Metanephros (tissue), 2 donors: ENCODE data around the gene BAMBI.

- RAMPAGE, long total RNA = no peak
Observed at GRCh38 chr10:26733669-26734701, 36.5 kb downstream of the PDSS1 start.

GRCh38 chr10:27046254-27046751 lies 54.0 kb downstream of the ANKRD26 start:
- RAMPAGE, long total RNA = no peak

- RAMPAGE, long total RNA = no peak
Observed at GRCh38 chr10:27063513-27064430, 36.5 kb downstream of the ANKRD26 start.

- RAMPAGE, long total RNA = no peak
Observed at GRCh38 chr10:28196613-28197342, 106.1 kb downstream of the MPP7 start.

DNA sequence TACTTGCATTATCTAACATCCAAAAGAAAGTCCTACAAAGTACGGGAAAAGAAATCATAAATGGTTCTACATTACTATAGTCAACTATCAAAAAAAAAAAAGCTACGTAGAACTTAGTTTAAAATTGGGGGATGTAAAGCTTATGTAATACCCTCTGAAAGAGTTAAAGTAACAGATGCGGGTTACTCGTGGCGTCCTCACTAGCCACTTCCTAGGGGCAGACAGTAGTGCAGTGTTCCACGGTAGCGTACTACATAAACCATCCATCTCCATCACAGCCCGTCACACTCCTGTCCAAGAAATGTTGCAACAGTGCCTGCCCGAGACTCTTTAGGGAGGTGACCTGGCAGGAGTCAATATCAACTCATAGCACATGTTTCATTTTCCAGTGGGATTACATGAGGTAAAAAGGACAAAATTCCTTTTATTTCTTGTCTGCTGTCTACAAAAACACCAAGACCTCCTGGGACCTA lies 100.1 kb downstream of the MPP7 start:
- RAMPAGE, long total RNA = no peak

DNA sequence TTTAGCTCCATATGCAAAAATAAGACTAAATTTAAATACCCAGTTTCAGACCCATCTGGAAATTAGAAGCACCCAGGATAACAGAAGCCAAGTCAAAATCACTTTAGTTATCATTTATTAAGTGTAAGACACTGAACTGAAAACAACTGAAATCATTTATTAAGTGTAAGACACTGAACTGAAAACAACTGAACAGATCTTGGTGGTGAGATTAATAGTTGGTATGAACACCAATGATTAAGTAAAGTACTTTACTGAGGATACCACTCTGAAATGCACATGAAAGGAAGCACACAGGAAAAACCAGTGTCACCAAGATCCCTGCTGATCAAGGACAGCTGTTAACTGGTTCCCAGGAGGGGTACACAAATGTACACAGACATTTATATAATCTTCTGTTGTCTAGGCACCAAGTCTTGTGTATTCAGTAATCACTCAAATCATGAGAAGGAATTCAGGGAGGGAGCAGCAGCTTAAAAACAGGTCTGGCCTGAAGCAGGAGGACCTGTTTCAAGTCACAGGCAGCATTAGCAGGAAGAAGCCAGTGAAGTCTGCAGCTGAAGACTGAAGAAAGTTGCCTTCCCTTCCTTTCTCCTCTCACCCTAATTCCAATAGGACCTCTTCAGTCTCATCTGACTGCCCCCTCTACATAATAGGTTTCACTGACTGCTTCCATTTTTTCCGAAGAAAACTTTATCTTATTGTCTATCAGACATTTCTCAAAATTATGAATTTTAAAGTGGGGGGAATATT lies 18.8 kb downstream of the MPP7 start:
- RAMPAGE, long total RNA = no peak

- RAMPAGE, long total RNA = no peak
Observed at GRCh38 chr10:28326926-28327377, 24.1 kb upstream of the MPP7 start.

GRCh38 chr10:28677097-28677677 lies at the start of gene BAMBI:
Gene BAMBI (plus strand): TSS chr10:28677521.
- RAMPAGE, long total RNA = no peak

DNA sequence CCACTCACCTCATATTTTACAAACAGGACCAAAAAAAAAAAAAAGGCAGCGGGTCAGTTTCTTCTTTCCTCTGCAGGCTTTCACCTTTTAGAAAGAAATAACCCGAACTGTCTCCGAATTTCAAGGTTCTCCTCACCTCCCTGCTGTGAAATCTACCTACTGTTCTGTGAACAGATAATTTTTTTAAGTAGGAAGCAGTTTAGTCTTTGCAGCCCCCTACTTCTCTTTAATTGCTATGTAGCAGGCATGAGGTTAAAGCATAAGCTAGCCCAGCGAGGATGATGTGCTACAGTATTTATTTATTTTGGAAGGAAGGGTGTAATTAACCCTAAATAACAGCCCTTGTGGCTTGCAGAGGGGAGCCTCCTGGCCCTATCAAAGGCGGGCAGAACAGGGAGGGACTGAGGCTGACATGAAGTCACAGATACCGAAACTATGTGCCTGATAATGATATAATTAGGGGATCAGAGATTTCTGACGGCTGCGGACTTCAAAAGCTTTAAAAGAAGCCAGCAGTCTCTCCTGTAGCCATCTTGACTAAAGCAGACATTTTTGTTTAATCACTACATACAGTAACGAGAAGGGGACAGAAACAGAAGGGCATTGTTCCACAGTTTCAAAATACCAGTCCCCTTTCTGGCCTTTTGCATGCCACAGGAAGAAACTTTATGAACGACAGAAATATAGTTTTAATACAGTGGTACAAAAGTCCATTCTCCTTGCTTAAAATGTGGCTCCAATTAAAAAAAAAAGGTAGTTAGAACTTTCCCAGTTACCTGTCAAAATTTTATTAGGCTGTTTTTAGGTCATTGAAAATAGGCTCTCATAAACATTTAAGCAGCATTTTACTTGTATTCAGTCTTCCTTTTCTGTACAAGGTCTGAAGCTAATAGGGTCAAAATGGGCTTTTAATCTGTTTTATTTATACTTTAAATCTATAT lies 1.7 kb downstream of the BAMBI start:
- RAMPAGE, long total RNA = no peak

DNA sequence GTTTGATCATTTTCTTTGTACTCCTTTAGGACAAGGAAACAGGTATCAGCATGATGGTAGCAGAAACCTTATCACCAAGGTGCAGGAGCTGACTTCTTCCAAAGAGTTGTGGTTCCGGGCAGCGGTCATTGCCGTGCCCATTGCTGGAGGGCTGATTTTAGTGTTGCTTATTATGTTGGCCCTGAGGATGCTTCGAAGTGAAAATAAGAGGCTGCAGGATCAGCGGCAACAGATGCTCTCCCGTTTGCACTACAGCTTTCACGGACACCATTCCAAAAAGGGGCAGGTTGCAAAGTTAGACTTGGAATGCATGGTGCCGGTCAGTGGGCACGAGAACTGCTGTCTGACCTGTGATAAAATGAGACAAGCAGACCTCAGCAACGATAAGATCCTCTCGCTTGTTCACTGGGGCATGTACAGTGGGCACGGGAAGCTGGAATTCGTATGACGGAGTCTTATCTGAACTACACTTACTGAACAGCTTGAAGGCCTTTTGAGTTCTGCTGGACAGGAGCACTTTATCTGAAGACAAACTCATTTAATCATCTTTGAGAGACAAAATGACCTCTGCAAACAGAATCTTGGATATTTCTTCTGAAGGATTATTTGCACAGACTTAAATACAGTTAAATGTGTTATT lies 4.8 kb downstream of the BAMBI start:
- RAMPAGE, long total RNA = no peak

DNA sequence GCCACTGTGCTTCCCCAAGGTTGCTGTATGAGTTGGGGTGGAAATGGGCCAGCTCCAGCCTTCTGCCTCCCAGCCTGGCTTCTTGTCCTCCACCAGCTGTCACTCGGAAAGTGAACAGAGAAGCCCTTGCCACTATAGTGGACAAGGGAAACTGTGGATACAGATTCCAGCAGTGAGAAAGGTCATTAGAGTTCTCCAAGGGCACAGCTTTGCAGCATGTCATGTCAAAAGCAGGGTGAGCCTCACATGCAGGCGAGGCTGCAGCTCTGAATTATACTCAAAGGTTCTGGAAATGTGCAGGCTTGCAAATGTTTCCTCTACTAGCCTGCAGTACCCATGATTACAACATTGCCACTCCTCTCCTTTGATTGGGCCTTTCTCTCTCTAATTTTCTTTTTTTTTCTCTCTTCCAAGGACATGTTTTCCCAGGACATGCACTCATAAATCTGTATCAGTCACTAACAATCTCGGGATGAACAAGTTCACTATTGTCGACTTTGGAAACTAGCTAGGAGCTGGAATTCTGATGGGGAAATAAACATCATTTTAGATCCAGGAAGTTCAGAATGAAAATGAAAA lies 33.1 kb downstream of the BAMBI start:
- RAMPAGE, long total RNA = no peak

DNA sequence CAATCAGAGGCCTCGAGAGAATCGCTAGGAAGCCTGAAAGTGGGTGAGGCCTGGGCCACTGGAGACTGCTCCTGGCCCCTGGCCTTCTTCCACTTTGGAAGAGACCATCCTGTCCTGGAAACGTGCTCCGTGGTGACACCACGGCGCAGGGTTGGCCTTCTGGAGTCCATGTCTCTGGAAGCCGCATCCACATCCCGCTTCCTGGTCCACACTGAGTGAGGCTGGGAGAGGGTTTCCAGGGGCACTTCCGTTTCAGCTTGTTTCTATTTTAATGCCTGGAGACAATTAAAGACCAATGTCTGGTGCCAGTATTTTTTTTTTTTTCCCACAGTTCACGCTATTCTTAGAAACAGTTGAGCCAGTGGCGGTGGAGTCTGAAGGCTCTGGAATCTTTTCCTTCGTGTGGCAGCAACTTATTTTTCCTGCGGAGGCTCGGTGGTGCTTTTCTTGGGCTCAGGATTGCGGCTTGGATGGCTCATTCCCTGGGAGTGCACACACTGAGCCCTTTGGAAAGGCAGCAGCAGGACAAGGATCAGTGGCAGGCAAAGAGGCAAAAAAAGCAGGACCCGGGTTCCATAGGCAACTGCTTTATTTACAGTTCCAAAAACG lies 202.6 kb downstream of the BAMBI start:
- RAMPAGE, long total RNA = no peak

DNA sequence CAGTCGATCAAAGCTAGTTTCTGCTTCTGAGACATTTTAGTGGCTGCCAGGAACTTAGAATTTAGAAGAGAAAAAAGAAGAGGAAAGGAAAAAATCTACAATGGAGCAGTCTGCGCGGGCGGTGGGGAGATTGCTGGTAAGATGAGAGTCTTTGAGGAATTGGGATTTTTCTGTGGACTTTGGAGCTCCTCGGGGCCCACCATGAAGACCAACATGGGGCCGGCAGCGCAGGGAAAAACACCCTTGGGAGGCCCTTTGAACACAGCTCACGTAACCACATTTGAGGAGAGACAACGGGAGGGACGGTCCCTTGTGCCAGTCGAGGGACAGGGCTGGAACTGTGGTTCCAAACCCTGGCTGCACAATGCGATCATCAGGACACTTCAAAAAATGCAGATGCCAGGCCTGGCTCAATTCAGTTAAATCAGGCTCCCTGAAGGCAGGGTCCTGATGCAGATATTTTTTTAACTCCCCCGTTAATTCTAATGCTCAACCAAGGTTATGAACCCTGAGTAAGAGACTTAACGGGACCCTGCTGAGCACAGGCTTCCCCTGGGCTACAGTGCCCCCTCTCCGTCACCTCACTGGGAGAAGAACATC lies 30.3 kb downstream of the LYZL1 start:
- RAMPAGE, long total RNA = no peak

- RAMPAGE, long total RNA = no peak
Observed at GRCh38 chr10:29324079-29324609, 35.3 kb downstream of the LYZL1 start.

DNA sequence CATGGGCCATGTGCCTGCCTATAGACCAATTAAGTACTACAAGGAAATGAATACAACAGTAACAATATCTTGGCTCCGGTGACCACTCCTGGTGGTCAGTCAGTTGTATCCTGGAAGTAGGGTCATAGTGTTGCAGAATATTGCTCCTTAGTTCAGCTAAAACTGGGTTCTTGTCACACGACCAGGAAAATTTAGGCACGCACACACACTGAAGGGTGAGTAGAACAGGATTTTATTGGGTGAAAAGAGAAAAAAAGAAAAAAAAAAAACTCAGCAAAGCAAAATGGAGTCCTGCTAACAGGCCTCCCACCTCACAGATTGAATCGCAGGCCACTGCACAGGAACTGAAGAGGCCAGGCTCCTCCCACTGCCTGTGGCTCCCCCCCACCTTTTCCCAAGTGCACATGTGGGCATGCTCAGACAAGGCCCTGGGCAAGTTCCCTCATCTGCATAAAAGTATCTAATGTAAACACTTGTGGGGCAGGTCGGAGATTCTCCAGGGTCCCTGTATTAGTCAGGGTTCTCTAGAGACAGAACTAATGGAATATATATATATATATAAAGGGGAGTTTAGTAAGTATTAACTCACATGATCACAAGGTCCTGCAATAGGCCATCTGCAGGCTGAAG lies 155.2 kb downstream of the LYZL1 start:
- RAMPAGE, long total RNA = no peak

DNA sequence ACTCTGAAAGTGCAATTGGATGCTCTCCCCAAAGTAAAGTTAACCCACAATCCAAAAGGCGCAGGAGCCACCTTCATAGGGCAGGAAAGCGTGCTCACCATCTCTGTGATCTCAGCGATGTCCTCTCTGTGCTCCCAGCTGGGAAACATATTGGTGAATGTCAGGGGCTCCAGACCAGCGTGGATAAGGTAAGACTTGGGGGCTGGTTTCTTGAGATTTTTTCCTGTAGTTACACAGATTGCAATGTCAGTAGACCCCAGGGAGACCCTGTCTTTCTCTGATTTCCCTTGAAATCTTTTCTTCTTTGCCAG lies 172.6 kb downstream of the SVIL start:
- RAMPAGE, long total RNA = no peak

DNA sequence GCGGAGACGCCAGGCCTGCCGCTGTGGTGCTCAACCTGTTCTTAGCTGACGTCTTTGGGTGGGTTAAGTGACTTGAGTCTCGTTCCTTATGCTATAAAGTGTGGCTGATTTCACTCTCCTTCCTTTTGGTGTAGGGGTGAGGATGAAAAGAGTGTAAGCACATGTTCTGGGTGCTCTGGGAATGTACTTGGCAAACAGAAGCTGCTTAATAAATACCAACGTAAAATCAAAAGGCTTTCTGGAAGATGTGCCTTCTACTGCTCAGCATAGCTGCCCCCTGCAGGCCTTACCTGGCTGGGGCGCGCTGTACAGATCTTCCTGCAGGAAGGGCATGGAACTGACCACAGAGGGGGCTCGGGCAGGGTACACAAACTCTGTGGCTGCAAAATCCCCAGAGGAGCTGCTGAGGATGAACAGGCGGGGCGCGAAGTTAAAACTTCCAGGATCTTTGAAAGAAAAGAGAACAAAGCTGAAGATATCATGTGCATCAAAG lies 169.4 kb downstream of the SVIL start:
- RAMPAGE, long total RNA = no peak

DNA sequence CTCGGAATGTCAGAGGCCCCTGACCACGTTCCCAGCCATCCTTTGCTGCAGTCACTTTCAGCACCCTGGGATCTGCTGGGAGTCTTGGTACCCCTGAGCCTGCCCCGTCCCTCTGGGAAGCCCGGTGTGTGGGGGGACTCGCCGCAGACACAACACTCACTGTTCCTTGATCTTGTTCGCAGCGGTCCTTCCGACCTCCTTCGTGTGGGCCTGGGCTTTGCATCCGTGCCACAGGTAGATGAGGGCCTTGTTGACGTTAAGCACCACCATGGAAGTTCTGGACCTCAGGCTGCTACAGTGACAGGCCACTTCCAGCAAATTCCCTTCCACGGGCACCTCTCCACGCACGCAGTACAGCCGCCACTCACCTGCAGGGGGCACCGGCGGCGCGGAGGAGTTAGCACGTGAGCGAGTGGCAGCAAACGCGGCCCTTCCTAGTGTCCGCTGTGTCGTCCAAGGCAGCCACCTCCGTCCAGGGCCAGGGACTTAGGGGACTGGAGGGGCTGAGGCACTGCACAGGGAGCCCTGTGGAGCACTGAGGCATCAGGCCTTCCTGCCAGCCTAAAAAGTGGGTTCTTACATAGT lies 164.6 kb downstream of the SVIL start:
- RAMPAGE, long total RNA = no peak

GRCh38 chr10:29484478-29484878 lies 150.3 kb downstream of the SVIL start:
- RAMPAGE, long total RNA = no peak

DNA sequence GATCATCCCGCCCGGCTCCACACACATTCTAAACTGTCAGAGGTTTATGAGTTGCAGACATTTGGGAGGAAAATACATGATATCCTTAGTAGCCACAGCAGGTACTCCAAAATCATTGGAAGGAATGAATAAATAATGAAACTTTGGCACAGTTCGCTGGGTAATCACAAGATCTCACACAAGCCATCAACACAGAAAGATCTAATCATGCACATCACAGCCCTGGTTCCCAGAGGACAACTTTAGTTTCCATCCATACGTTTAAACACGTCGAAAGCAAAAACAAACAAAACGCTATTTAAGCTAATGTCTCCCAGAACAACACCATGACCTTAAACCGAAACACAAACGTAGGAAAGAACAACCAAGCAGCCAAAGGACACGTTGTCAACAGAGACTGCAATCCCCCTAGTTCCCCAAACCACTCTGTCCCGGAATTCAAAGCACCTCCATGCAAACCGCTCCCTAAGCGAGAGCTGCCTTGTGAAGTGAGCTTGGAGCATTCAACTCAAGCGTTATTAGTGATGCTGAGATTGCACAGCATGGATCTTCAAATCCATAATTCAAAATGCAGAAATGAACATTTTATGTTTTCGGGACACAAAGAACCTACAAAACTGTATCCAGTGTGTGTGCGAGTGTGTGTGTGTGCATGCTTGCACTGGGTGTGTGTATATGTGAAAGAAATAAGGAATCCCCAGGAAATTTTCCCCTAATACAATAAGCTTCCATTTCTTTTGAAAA lies 12.2 kb downstream of the SVIL start:
- RAMPAGE, long total RNA = no peak